AG04449 (cell line): ENCODE measurements around a stretch of chr9.

GRCh38 chr9:125215137-125215505 lies 14.8 kb downstream of the RABEPK start:
- RRBS, result no CpG with 5 or more reads among the region's 3 CpGs

GRCh38 chr9:125237924-125238445 lies 3.2 kb downstream of the HSPA5 start:
- RRBS, result no CpG with 5 or more reads among the region's 4 CpGs

- RRBS, result no CpG with 5 or more reads among the region's 5 CpGs
Observed at GRCh38 chr9:125288515-125289170, 27.0 kb downstream of the GAPVD1 start.

DNA sequence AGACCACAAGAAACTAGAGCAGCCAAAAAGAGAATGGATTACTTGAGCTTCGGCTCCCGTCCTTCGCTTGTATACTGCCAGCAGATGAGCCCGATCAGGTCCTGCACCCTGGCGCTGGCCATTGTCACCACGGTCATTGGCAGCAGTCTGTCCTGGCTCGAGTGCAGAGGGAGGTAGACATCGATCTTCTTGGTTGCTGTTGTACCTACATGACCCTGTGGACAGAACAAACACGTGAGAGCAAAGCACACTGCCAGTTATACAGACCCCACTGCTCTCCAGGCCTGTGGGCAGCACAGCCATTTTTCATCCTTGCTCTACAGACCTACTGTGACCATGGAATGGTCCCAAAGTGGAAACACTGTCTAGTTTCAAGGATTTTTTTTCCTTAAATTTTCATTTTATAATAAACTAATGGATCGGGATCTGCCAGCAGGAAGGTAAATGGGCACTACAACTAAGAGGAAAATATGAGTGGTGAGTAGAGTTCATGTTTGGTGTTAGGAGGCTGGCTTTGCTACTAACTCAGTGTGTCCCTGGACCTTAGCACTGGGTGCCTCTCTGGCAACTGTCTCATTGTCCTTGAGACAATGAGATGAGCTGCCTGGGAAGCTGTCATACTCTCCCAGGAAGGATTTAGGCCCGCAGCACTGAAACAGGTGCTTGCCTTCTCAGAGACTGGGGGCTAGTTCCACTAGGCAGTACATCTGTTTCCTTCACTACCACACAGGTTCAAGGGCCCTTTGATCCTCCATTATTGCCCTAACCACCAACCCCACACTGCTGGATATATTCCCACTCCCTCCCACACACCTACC lies 121.3 kb downstream of the MAPKAP1 start:
- RRBS, result no CpG with 5 or more reads among the region's 11 CpGs

GRCh38 chr9:125646745-125647154 lies 60.3 kb downstream of the MAPKAP1 start:
- RRBS, result no CpG with 5 or more reads among the region's 6 CpGs

DNA sequence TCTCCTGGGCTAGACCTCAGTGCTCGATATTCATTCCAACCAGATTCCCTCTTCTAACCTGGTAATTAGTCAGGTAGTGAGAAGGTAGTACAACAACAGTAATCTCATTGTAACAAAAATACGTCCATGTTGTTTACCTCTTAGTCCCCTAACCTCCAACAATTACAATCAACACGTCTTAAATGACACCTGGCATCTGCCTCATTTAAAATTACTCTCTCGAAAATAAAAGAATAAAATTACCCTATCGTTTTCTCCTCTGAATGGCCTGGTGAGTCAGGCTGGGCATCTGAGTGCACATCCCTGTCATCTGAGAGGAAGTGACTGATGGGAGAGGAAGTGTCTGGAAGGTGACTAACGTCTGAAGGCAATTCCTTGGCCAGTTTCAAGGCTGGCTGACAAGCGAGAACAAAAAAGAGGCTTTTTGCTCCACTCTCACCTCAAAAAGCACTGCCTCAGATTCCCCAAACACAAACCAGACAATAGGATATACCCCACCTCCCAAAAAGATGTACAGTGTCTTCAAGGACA lies 57.7 kb downstream of the MAPKAP1 start:
- RRBS, result no CpG with 5 or more reads among the region's 7 CpGs

- RRBS, result no CpG with 5 or more reads among the region's 2 CpGs
Observed at GRCh38 chr9:125675246-125675876, 31.6 kb downstream of the MAPKAP1 start.

GRCh38 chr9:125746592-125746781 lies 686 bp upstream of the PBX3 start:
- RRBS, result 1% methylated on average over 25 of the region's 25 CpGs

- RRBS, result 3% methylated on average over 46 of the region's 88 CpGs
Observed at GRCh38 chr9:125747768-125748450, 736 bp downstream of the PBX3 start.

DNA sequence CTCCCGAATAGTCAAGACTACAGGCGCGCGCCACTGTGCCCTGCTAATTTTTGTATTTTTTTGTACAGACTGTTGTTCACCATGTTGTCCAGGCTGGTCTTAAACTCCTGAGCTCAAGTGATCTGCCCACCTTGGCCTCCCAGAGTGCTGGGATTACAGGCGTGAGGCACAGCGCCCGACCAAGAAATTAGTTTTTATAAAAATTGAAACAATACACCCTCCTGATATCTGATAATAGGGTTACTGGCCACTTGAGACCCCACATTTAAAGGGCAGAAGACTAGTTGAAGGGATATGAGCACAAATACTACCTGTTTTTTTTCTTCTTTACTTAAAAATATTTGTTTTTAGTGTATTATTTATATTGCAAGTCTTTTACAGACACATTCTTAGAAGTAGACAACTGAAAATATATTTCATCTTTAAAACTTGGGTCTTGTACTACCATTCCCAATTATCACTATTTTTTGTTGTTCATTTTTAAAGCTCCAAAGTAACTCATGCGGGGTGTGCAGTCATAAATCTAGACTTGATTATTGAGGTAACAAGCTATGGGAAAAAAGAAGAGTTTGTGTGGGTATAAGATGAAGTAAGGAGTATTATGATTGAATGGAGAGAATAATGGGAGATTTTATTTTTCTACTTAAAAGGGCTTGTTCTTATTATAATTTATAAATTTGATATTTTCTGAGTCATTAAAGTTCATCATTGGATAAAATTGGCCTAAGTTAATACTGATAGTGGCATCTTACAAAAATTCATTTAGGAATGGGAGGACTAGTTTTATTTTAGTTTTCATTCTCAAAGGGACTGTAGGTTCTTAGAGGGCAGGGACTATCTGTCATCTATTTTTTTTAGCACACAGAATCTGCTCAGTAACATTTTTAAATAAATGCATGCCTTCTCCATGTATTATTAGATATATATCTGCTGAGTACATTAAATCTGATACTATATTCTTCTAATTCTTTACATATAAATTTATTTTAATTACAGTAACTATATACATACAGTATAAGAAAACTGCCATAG lies 18.4 kb downstream of the PBX3 start:
- RRBS, result no CpG with 5 or more reads among the region's 8 CpGs

GRCh38 chr9:125915549-125915963 lies 168.4 kb downstream of the PBX3 start:
- RRBS, result no CpG with 5 or more reads among the region's 8 CpGs

DNA sequence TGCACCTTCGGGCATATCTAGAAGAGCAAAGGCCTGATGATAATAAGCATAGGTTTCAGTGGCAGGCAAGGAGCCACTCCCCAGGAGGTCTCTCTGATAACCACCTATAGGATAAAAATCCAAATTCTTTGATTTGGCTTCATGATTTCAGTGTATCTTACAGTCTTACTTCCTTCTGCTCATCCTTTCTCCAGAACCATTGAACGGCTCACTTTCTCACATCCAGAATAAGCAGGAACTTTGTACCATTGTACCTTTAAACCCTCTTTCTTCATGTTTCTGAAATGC lies 18.8 kb downstream of the MVB12B start:
- RRBS, result no CpG with 5 or more reads among the region's 2 CpGs

DNA sequence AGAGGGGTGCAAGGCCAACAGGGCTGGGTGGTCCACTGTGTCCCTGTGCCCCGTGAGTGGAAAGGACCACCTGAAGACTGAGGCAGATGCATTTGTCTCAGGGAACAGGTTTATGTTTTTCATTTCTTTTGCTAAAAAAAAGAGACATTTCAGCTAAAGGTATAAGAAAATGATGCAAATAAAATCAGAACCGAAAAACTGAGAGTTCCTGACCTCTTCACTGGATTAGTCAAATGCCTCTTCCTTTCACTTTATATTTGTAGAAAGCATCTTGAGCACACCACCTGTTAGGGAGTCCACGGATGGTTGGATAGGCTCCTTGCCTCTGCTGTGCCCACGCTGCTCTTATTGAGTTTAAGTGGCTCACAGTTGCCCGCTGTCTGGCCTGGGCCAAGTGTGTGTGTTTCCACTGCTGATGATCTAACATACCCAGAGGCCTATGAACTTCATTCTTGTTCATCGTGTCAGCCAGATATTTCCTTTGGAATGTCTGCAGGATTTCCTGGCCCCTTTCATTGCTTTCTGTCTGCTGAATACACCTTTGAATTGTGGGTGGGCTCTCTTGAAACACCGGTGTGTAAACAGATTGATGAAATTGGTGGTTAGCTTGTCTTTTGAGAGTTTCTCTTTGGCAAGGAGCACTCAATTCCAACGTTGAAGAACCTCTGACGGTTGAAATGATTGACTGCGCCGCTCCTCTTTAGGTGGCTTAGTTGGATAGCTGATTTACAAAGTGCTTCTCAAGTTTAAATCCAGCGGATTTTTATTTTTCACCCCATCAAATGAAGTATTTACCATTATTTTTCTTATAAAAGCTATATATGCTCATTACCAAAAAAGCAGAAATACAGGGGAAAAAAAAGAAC lies 46.6 kb downstream of the MVB12B start:
- RRBS, result no CpG with 5 or more reads among the region's 12 CpGs

- RRBS, result no CpG with 5 or more reads among the region's 10 CpGs
Observed at GRCh38 chr9:126523465-126524168, 90.1 kb upstream of the LMX1B start.

- RRBS, result no CpG with 5 or more reads among the region's 14 CpGs
Observed at GRCh38 chr9:126525356-126525774, 88.4 kb upstream of the LMX1B start.

- RRBS, result no CpG with 5 or more reads among the region's 14 CpGs
Observed at GRCh38 chr9:126813090-126813896, 8.5 kb downstream of the ZBTB43 start.

GRCh38 chr9:126825149-126825931 lies 20.5 kb downstream of the ZBTB43 start:
- RRBS, result no CpG with 5 or more reads among the region's 7 CpGs

DNA sequence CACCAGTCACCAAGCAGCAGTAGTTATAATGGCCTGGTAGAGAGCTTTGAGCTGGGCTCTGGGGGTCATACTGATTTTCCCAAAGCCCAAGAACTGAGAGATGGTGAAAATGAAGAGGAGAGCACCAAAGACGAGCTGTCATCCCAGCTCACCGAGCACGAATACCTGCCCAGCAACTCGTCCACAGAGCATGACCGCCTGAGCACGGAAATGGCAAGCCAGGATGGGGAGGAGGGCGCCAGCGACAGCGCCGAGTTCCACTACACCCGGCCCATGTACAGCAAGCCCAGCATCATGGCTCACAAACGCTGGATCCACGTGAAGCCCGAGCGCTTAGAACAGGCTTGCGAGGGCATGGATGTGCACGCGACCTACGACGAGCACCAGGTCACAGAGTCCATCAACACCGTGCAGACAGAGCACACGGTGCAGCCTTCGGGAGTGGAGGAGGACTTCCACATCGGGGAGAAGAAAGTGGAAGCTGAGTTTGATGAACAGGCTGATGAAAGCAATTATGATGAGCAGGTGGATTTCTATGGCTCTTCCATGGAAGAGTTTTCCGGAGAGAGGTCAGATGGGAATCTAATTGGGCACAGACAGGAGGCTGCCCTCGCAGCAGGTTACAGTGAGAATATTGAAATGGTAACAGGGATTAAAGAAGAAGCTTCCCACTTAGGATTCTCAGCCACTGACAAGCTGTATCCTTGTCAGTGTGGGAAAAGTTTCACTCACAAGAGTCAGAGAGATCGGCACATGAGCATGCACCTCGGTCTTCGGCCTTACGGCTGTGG lies 27.3 kb upstream of the ZBTB34 start:
- RRBS, result no CpG with 5 or more reads among the region's 30 CpGs

DNA sequence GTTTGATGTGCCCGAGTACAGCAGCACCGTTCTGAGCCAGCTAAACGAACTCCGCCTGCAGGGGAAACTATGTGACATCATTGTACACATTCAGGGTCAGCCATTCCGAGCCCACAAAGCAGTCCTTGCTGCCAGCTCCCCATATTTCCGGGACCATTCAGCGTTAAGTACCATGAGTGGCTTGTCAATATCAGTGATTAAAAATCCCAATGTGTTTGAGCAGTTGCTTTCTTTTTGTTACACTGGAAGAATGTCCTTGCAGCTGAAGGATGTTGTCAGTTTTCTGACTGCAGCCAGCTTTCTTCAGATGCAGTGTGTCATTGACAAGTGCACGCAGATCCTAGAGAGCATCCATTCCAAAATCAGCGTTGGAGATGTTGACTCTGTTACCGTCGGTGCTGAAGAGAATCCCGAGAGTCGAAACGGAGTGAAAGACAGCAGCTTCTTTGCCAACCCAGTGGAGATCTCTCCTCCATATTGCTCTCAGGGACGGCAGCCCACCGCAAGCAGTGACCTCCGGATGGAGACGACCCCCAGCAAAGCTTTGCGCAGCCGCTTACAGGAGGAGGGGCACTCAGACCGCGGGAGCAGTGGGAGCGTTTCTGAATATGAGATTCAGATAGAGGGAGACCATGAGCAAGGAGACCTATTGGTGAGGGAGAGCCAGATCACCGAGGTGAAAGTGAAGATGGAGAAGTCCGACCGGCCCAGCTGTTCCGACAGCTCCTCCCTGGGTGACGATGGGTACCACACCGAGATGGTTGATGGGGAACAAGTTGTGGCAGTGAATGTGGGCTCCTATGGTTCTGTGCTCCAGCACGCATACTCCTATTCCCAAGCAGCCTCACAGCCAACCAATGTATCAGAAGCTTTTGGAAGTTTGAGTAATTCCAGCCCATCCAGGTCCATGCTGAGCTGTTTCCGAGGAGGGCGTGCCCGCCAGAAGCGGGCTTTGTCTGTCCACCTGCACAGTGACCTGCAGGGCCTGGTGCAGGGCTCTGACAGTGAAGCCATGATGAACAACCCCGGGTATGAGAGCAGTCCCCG lies 19.3 kb downstream of the ZBTB34 start:
- RRBS, result no CpG with 5 or more reads among the region's 36 CpGs

DNA sequence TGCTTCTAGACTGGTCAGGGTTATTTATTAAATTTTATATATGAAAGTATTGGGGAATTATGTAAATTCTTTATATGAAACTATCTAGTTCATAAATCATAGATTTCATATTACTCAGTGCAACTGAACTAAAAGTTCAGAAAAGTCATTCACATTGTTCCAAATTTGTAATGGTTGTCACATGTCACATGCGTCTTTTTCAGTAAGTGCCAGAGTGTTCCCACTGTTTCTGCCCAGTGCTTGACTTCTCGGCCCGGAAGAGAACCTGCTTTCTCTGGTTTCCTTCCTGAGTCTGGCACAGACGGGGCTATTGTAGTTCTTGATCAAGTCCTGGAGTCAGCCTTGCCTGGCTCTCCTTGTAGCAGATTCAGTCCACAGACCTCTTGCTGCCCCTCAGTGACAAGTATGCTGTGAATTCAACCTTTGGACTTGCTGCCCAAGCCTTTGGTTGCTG lies 24.5 kb downstream of the ZBTB34 start:
- RRBS, result no CpG with 5 or more reads among the region's 4 CpGs